ENCODE measurements around the genes ACADM, NEXN and GIPC2.

DNA sequence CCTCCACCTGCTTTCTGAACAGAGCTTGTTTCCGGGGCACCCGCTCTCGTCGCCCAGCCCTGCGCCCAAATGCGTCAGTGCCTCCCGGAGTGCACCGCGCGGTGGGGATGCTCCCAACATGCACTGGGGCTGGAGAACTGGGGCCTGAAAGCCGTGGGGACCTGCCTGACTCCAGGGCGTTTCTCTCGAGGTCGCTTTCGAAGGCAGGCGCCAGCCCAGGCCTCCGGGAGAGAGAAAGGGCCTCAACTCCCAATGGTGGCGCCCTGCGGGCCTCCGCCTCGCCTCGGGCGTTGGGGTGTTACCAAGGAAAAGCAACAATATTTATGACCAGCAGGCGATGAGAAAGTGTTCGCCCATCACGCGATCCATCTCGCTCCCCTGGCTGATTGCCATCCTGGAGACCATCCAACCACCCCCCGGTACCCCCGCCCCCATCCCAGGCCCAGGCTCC, 8.9 kb upstream of the LHX8 start:
- PRO-cap = no peak

GRCh38 chr1:75130234-75130618, 4.0 kb upstream of the LHX8 start:
- PRO-cap = no peak

DNA sequence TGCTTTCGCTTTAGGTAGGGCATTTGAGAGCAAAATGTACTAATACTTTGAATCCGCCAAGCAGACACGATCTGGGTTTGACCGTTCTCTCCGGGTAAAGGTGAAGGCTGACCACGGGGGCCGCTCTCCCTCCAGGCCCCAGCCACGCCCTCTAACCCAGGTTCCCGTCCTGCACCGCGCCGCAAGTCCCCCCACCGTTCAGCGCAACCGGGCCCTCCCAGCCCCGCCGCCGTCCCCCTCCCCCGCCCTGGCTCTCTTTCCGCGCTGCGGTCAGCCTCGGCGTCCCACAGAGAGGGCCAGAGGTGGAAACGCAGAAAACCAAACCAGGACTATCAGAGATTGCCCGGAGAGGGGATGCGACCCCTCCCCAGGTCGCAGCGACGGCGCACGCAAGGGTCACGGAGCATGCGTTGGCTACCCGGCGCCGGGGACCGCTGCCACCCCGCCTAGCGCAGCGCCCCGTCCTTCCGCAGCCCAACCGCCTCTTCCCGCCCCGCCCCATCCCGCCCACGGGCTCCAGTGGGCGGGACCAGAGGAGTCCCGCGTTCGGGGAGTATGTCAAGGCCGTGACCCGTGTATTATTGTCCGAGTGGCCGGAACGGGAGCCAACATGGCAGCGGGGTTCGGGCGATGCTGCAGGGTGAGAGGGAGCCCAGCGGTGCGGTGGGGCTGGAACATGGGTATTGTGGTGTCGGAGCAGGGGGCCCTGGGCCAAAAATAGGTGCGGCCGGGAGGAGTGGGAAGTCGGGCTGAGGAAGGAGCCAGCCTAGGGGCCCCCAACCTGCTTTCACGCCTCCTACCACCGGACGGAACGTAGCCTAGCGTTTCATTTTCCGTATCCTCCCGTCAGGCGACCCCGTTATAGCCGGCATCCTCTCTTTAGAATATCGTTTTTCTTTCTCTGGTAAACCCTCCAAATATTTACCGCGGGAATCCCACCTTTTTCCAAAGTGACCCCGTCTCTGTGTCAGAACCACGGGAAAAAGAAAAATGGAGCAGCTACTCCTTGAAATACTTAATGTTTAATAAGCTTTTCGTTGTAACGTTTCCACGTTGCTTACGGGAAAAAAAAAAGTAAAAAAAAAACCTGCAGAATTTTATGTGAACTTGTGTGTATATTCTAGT, at the start of gene ACADM:
TSS of gene ACADM (plus strand) at position 532 of the 1,125 bp plus-strand sequence.
- PRO-cap = bidirectional peak, plus-strand start at position 194 of the sequence, minus-strand start at position 153 of the sequence; bidirectional peak, plus-strand start at position 584 of the sequence, minus-strand start at position 476 of the sequence

DNA sequence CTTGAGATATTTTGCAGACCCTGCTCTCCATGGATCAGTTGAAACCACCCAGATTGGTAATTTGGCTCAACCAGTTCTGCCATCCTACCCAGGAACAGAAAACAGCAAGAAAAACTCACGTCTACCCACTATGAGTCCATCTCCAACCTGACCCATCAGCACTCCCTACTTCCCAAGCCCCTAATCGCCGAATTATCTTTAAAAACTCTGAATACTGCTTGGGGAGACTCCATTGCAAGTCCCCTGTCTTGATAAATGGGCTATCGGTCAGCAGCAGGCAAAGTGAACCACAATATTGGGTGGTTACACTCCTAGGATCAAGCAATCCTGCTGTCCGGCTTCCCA, 496 bp upstream of the RABGGTB start:
- PRO-cap = no peak

- PRO-cap = no peak
Measured at GRCh38 chr1:75787378-75788278, 1.6 kb downstream of the RABGGTB start.

- PRO-cap = no peak
Measured at GRCh38 chr1:76154519-76154874, 80.0 kb downstream of the ST6GALNAC3 start.

DNA sequence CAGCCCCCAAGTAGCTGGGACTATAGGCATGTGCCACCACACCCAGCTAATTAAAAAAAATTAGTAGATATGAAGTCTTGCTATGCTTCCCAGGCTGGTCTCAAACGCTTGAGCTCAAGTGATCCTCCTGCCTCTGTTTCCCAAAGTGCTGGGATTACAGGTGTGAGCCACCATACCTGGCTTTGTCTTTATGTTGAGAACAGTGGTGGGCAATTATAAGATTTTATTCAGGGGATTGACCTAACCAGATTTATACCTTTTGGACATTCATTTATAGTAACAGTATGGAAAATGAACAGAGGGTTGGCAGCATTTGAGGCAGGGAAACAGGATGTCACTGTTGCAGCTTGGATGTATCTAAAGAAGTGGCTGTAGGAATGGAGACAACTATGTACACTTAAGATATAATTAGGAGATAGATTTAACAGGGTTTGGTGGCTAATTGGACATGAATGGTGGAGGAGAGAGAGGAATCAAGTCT, 123.6 kb downstream of the ST6GALNAC3 start:
- PRO-cap = no peak

- PRO-cap = no peak
Measured at GRCh38 chr1:76254377-76254812, 179.8 kb downstream of the ST6GALNAC3 start.

GRCh38 chr1:76460233-76460490, 385.6 kb downstream of the ST6GALNAC3 start:
- PRO-cap = unidirectional peak, plus-strand start at chr1:76460333

- PRO-cap = no peak
Measured at GRCh38 chr1:76868109-76868917, 1.0 kb downstream of the ST6GALNAC5 start.

DNA sequence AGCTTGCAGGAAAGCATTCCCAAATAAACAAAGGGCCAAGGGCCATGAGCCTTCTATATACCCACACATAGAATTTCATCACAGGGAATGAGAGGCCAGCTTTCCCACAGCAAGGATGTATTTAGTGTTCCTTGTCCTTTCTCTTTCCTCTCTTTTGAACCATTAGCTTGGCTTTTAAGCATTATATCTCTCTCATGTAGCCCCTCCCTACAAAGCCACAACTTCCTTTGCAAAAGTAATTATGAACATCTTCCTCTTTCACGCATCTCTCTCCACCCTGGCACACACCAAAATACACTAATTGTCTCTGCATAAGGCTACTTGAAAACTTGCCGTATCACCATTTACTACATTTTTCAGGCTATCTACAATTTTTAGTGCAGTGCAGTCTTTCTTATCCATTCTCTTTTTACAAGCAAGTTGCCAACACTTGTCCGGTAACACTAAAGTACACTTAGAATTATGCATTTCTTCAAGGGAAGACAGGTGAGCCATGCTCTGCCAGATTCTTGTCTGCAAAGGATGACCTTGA, 1.8 kb upstream of the AK5 start:
- PRO-cap = no peak

DNA sequence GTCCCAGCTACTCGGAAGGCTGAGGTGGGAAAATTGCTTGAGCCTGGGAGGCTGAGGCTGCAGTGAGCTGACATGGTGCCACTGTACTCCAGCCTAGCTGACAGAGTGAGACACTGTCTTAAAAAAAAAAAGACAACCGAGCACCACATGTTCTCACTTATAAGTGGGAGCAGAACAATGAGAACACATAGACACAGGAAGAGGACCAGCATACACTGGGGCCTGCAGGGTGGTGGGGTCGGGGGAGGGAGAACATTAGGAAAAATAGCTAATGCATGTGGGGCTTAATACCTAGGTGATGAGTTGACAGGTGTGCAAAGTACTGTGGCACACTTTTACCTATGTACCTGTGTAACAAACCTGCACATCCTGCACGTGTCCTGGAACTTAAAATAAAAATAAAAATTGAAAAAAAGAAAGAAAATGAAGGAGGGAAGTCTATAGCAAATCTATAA, 27.1 kb downstream of the AK5 start:
- PRO-cap = no peak

DNA sequence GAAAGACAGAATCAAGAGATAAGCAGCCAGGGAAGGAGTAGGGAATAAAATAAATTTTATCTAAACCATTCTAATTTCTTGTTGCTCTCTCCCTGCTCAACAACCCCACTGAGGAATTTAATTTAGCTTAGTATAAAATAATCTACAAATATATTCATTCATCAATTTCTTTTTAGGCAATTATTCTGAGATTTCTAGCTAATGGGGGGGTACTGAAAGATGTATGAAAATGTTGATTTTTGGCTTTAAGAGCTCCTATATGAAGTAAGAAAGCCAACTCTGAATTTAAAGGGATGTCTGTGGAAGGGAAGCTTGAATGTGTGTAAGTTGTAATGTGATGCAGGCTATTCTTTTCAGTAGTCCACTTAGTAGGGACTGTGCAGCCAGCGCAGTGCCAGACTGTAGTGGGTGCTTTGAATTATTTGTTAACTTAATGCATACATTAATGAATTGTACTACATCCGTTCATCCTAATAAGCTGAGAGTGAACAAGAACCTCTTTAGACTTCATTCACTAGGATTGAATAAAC, 72.4 kb downstream of the AK5 start:
- PRO-cap = no peak

DNA sequence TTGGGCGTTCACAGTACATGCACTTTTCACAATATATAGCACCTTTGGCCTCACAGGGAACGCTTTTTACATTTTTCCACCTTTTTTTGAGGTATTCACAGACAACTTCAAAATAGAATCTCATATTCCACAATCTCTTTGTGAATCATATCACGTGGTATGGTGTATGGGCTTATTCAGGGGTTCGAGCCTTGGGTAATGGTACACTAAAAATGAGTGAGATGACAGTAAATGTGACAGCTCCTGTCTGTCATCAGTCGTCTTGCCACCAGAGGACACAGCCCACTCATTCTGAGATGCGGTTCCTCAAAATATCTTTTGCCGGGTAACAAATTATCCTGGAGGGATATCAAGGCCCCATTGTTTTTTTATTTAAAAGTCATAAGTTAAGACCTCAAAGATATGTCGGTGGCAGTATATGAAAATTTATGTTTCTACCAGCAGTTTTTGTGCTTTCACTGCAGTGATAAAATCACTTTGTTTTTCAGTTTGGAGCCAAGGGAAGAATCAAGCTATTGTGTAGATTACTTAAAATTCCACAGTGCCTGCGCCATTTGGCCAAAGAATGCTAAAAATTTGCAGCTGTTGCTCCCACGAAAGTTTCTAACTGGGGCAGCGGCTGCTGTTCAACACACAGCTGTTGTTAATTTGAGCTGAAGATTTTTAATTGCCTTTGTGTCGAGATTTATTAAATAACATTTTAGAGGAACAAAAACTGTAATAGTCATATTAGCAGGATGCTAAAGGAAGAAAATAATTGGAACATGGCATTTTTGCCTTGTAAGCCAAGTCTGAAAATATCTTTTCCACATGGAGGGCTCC, 168.2 kb downstream of the ZZZ3 start:
- PRO-cap = no peak

DNA sequence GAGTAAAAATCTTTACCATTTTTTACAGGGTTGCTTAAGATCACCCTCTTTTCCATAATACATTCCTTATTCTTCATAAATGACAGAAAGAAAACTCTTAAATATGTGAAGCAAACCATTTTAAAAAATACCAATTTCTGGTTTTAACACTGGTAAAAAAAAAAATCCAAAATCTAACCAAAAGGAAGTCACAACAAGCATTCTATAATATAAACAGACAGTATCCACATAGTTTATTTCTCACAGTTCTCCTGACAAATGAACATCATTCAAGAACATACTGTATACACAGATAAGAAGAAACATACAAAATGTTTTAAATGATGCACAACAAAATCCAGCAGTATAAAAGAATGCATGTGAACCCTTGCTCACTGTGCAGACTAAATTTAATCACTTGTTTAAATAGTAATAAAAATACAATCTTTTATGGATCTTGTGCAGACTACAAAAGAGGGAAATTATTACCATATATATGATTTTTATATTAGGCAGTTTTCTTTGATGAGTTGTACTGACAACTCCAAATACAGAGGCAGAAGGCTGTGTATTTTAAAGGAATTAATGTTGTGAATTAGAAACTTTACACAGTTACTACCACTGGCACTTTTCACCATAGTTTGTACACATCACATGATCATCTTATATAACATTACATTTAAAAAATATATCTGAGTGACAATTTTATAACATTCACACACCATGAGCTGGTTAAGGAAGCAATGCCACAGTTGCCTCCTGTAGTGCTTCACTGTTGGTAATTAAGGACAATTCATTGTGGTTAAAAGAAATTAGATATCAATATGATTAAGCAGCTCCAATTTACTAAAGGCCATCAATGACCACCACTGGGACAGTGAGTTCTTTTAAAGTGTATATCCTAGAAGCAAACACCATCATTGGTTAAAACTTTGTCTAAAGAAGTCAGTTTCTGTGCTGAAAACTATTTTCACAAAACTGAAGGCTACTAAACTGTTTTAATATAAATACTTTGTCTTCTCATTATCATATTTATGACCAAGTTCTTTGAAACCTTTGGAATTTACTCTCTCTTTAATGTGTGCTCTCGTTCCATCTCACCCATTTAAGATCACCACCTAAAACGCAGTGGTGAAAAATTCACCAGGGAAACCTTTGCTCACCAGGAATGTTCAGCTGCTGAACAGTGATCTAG, 117.8 kb downstream of the ZZZ3 start:
- PRO-cap = no peak

- PRO-cap = bidirectional peak, plus-strand start at chr1:77683056, minus-strand start at chr1:77682954
Measured at GRCh38 chr1:77682840-77683017, 271 bp upstream of the ZZZ3 start.

DNA sequence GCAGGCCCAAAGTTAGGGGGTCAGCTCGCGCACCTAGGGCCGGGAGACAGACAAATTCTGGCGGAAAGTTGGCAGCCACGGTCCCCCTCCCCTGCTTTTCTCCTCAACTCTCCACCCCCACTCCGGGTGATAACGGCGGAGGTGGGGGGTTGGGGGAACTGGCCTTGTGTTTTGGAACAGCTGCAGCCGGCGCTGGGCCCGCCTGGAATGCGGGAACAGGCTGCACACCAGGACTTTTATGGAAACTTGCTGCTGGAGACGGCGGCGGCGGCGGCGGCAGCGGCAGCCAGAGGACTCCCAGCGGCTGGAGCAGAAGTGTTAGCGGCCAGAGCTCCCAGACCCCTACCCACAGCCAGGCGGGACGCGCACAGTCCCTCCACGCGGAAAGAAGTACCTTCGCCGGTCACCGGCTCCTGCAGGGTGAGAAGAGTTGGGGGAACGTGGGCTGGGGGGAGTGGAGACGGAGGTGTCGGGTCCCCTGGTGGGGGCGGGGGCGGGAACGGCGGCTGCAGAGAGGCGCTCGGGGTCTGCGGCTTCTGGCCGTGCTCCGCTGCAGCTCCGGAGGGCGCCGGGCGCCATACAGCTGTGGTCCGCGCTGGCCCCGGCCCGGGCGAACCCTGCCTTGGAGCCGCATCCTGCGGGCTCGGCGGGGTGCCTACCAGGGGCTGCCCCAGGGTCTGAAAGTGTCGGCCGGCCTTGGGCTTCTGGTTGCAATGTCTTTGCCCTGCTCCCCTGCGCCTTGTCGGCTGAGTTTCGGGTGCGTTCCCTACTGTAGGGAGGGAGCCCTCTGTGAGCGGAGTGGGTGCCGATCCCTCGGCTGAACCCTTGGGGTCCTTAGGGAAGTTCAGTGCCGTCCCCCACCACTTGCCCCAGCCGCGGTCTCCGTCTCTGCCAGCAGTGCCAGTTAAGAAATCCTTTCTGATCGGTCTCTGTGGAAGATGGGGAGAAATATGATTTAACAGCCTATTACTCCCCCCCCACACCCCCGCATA, at the start of gene NEXN:
TSS of gene NEXN (plus strand) at position 285 of the 992 bp plus-strand sequence.
- PRO-cap = bidirectional peak, plus-strand start at position 289 of the sequence, minus-strand start at position 209 of the sequence

DNA sequence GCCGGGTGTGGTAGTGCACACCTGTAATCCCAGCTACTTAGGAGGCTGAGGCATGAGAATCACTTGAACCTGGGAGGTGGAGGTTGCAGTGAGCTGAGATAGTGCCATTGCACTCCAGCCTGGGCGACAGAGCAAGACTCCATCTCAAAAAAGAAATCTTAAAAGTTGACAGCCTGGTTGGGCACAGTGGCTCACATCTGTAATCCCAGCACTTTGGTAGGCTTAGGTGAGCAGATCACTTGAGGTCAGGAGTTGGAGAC, 7.2 kb downstream of the NEXN start:
- PRO-cap = no peak

- PRO-cap = bidirectional peak, plus-strand start at chr1:77978429, minus-strand start at chr1:77978256; bidirectional peak, plus-strand start at chr1:77978850, minus-strand start at chr1:77978784
Measured at GRCh38 chr1:77978023-77978982, 569 bp downstream of the FUBP1 start.

DNA sequence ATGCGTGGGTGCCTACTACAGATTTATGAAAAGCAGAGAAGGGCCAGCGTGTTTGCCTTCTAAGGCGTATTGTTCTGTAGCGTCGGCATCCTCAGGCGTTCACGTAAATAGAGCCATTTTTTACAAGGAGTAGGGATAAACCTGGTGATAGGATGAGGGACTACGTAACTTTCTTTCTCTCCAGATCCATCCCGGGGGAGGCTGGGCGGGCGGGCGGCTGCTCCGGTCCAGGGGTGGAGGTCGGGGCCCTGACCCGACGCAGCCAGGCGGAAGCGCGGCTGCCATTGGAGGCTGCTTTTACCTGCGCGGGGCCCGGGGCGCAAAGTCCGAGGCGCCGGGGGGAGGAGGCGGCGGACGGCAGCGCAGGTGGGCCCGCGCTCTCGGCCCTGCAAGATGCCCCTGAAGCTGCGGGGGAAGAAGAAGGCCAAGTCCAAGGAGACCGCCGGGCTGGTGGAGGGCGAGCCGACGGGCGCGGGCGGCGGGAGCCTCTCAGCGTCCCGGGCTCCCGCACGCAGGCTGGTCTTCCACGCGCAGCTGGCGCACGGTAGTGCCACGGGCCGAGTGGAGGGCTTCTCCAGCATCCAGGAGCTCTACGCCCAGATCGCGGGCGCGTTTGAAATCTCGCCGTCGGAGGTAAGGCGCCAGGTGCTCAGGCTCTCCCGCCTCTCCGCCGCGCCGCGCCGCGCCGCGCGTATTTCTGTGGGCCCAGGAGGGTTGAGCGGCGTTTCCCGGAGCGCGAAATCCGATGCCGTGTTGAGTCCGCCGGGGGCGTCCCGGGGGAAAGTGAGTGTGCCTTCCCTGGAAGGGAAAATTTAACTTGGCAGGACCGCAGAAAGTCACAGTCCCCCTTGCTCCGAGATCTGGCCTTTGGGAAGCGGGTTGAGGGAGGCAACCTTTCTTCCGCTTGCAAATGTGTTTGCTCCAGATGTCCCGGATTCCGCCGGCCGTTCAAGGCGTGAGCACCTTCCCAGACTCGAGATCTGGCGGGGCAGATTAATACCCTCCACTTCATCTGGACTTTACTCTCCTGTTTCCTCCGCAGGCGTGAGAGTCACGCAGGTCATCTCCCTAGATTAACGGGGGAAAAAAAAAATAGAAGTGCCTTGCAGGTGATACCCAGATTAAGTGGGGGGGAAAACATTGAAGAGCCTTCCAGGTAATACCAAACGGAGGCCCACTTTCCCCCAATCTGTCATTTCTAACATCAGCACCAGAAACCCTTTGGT, at the start of gene GIPC2:
TSS of gene GIPC2 (plus strand) at position 265 of the 1,226 bp plus-strand sequence.
- PRO-cap = unidirectional peak, plus-strand start at position 329 of the sequence

All from bronchus (tissue), 1 donor.